K562 (cell line): ENCODE data around the genes ELFN1 and CHST12.

- RAMPAGE, long total RNA: no peak
- RRBS: no CpG with 5 or more reads among the region's 5 CpGs
PRO-cap:
- standard: no peak
- CoPRO, capped RNA only, 2 experiments: no peak in any of the 2 experiments
- CoPRO, capped and uncapped RNA, 2 experiments: no peak in any of the 2 experiments
- CoPRO, uncapped RNA only, 2 experiments: no peak in any of the 2 experiments
CAGE:
- cytosol, long polyA plus RNA: no peak
- long polyA plus RNA: no peak
- nucleolus, long total RNA: no peak
- nucleus, long polyA plus RNA: no peak
Observed at GRCh38 chr7:1456191-1456474, 3.1 kb downstream of the MICALL2 start.

GRCh38 chr7:1492679-1493297, 11.4 kb downstream of the INTS1 start:
- RAMPAGE, long total RNA: no peak
- RRBS: 97% methylated on average over 10 of the region's 43 CpGs
PRO-cap:
- standard: no peak
- CoPRO, capped RNA only, 2 experiments: no peak in any of the 2 experiments
- CoPRO, capped and uncapped RNA, 2 experiments: no peak in any of the 2 experiments
- CoPRO, uncapped RNA only, 2 experiments: no peak in any of the 2 experiments
CAGE:
- cytosol, long polyA plus RNA: no peak
- long polyA plus RNA: no peak
- nucleolus, long total RNA: no peak
- nucleus, long polyA plus RNA: no peak

- RAMPAGE, long total RNA: no peak
- RRBS: no CpG with 5 or more reads among the region's 23 CpGs
PRO-cap:
- standard: unidirectional peak, plus-strand start at chr7:1513530
- CoPRO, capped RNA only, 2 experiments: peak in 1 of 2 experiments; most common plus-strand start chr7:1513546 (in 1); most common minus-strand start chr7:1513473 (in 1)
- CoPRO, capped and uncapped RNA, 2 experiments: no peak in any of the 2 experiments
- CoPRO, uncapped RNA only, 2 experiments: no peak in any of the 2 experiments
CAGE:
- cytosol, long polyA plus RNA: no peak
- long polyA plus RNA: no peak
- nucleolus, long total RNA: no peak
- nucleus, long polyA plus RNA: no peak
Observed at GRCh38 chr7:1513268-1513720, 9.1 kb upstream of the INTS1 start.

GRCh38 chr7:1516406-1517177, 12.4 kb upstream of the INTS1 start:
- RAMPAGE, long total RNA: no peak
- RRBS: 22% methylated on average over 4 of the region's 23 CpGs
PRO-cap:
- standard: no peak
- CoPRO, capped RNA only, 2 experiments: no peak in any of the 2 experiments
- CoPRO, capped and uncapped RNA, 2 experiments: no peak in any of the 2 experiments
- CoPRO, uncapped RNA only, 2 experiments: no peak in any of the 2 experiments
CAGE:
- cytosol, long polyA plus RNA: no peak
- long polyA plus RNA: no peak
- nucleolus, long total RNA: no peak
- nucleus, long polyA plus RNA: no peak

- RAMPAGE, long total RNA: no peak
- RRBS: 97% methylated on average over 12 of the region's 25 CpGs
PRO-cap:
- standard: no peak
- CoPRO, capped RNA only, 2 experiments: no peak in any of the 2 experiments
- CoPRO, capped and uncapped RNA, 2 experiments: no peak in any of the 2 experiments
- CoPRO, uncapped RNA only, 2 experiments: no peak in any of the 2 experiments
CAGE:
- cytosol, long polyA plus RNA: no peak
- long polyA plus RNA: no peak
- nucleolus, long total RNA: no peak
- nucleus, long polyA plus RNA: no peak
Observed at GRCh38 chr7:1538979-1539514, 8.5 kb downstream of the MAFK start.

DNA sequence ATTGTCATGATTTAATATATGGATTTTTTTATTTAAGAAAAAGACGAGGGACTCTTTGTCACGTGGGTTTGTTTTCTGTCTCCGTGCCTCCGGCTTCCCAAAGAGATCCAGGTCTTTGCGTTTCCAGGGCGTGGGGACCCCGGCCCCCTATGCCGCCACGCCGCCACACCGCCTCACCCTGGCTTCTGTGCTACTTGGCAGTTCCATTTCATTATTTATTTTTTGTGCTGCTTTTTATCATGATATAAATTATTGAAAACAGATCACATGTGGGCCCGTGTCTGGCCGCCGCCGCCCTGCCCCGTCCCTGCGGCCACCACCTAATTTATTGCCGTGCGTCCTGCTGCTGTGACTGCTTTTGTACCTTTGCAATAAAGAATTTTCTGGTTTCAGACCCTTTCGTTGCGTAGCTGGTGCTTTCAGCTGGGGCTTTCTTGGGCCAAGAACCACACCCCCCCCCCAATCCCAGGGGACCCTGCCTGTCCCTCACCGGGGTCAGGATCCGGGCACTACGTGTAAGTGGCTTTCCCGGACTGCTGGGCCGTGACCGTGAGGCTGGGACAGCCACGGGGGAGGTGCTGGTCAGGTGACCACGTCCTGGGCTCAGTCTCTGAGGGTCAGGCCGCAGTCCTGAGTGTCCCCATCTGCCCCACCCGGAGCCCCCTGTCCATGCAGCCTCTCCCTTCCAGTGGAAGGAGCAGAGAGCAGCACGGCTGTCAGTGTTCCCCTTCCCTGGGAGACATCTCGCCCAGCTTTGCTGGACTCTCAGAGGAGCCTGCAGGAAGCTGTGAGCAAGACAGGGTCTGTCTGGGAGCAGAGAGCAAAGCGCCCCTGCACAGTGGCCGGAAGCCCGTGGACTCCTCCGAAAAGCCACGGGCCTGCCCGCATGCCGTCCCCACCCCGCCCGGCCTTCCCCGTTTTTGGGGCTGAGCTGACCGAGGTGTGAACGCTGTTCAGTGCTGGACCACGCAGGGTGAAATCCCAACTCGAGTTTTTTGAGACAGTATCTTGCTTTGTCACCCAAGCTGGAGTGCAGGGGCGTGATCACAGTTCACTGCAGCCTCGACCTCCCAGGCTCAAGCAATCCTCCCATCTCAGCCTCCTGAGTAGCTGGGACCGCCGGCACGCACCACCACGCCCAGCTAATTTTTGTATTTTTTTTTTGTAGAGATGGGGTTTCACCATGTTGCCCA, 12.5 kb downstream of the MAFK start:
- RAMPAGE, long total RNA: no peak
- RRBS: 93% methylated on average over 12 of the region's 53 CpGs
PRO-cap:
- standard: no peak
- CoPRO, capped RNA only, 2 experiments: no peak in any of the 2 experiments
- CoPRO, capped and uncapped RNA, 2 experiments: no peak in any of the 2 experiments
- CoPRO, uncapped RNA only, 2 experiments: peak in 2 of 2 experiments; most common plus-strand start position 654 of the sequence (in 1); most common minus-strand start position 636 of the sequence (in 1)
CAGE:
- cytosol, long polyA plus RNA: no peak
- long polyA plus RNA: no peak
- nucleolus, long total RNA: no peak
- nucleus, long polyA plus RNA: no peak

GRCh38 chr7:1669473-1670401, at the start of gene ELFN1:
Gene ELFN1 (plus strand): TSS chr7:1670277.
- RAMPAGE, long total RNA: no peak
- RRBS: 9% methylated on average over 41 of the region's 79 CpGs
PRO-cap:
- standard: no peak
- CoPRO, capped RNA only, 2 experiments: no peak in any of the 2 experiments
- CoPRO, capped and uncapped RNA, 2 experiments: no peak in any of the 2 experiments
- CoPRO, uncapped RNA only, 2 experiments: no peak in any of the 2 experiments
CAGE:
- cytosol, long polyA plus RNA: no peak
- long polyA plus RNA: no peak
- nucleolus, long total RNA: no peak
- nucleus, long polyA plus RNA: no peak

DNA sequence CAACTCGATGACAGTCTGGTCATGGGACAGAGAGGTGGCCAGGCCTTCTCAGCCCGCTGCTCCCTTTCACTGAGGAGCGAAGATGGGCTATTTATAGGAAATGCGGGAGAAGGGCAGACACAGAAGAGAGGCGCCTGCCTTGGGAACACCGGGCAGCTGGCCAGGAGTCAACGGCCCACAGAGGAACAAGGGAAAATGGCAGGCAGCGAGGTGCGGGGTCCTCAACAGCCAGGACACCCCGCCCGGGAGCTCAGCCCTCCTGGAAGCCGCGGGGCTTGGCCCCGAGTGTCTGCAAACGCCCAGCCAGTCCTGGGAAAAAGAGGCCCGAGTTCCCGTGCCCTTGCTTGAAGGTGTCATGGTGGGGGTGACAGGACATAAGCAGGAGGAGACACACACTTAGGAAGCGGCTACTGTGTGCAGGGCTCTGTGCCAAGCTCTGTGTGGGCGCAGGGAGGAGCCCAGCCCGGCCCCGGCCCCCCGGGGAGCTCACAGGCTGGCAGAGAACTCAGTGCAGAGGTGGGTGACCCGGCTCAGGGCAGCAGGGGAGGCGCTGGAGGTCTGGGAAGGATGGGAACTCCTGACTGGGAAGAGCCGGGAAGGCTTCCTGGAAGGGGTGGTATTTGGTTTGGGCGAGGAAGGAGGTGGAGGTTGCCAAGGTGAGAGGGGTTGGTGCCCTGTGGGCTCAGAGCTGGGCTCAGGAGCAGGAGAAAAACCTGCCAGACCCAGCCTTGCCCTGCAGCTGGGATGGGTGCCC, 79.9 kb downstream of the ELFN1 start:
- RAMPAGE, long total RNA: no peak
- RRBS: 16% methylated on average over 8 of the region's 26 CpGs
PRO-cap:
- standard: no peak
- CoPRO, capped RNA only, 2 experiments: no peak in any of the 2 experiments
- CoPRO, capped and uncapped RNA, 2 experiments: no peak in any of the 2 experiments
- CoPRO, uncapped RNA only, 2 experiments: no peak in any of the 2 experiments
CAGE:
- cytosol, long polyA plus RNA: no peak
- long polyA plus RNA: no peak
- nucleolus, long total RNA: no peak
- nucleus, long polyA plus RNA: no peak

GRCh38 chr7:1923383-1923681, 253.3 kb downstream of the ELFN1 start:
- RAMPAGE, long total RNA: no peak
- RRBS: no CpG with 5 or more reads among the region's 21 CpGs
PRO-cap:
- standard: no peak
- CoPRO, capped RNA only, 2 experiments: no peak in any of the 2 experiments
- CoPRO, capped and uncapped RNA, 2 experiments: no peak in any of the 2 experiments
- CoPRO, uncapped RNA only, 2 experiments: no peak in any of the 2 experiments
CAGE:
- cytosol, long polyA plus RNA: no peak
- long polyA plus RNA: no peak
- nucleolus, long total RNA: no peak
- nucleus, long polyA plus RNA: no peak

GRCh38 chr7:1928951-1929389, 258.9 kb downstream of the ELFN1 start:
- RAMPAGE, long total RNA: no peak
- RRBS: no CpG with 5 or more reads among the region's 9 CpGs
PRO-cap:
- standard: no peak
- CoPRO, capped RNA only, 2 experiments: no peak in any of the 2 experiments
- CoPRO, capped and uncapped RNA, 2 experiments: no peak in any of the 2 experiments
- CoPRO, uncapped RNA only, 2 experiments: no peak in any of the 2 experiments
CAGE:
- cytosol, long polyA plus RNA: no peak
- long polyA plus RNA: no peak
- nucleolus, long total RNA: no peak
- nucleus, long polyA plus RNA: no peak

GRCh38 chr7:1943852-1944330, 273.8 kb downstream of the ELFN1 start:
- RAMPAGE, long total RNA: no peak
- RRBS: no CpG with 5 or more reads among the region's 15 CpGs
PRO-cap:
- standard: no peak
- CoPRO, capped RNA only, 2 experiments: no peak in any of the 2 experiments
- CoPRO, capped and uncapped RNA, 2 experiments: no peak in any of the 2 experiments
- CoPRO, uncapped RNA only, 2 experiments: no peak in any of the 2 experiments
CAGE:
- cytosol, long polyA plus RNA: no peak
- long polyA plus RNA: no peak
- nucleolus, long total RNA: no peak
- nucleus, long polyA plus RNA: no peak

DNA sequence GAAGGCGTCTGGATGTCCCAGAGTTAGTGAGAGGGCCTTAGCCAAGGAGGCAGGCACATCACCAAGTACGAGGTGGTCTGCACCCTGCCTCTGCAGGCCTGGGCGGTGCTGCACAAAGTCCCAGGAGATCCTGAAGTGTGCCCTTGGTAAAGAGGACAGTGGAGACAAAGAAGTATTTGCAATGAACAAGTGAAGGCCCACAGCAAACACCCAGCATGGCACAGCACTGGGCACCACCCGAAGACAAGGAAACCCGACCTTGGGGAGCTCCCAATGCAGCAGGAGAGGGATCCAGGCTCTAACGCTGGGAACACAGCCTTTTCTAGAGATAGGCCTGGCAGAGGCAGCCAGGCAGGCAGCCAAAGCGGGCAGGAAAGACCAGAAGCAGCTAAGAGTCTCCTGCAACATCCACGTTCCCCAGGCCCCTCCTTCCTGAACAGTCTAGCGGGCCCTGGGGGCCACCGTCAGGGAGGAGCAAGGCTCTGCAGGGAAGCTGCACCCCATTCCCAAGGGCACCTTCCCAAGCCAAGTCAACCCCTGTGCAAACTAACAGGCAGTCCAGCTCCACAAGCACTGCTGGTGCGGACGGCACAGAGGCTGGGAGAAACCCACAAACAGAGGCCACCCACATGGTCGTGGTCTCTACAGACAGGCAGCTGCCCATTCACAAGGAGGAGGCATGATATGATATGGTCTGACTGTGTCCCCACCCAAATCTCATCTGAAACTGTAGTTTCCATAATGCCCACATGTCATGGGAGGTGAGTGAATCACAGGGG, 115.8 kb downstream of the MAD1L1 start:
- RAMPAGE, long total RNA: no peak
- RRBS: no CpG with 5 or more reads among the region's 13 CpGs
PRO-cap:
- standard: no peak
- CoPRO, capped RNA only, 2 experiments: no peak in any of the 2 experiments
- CoPRO, capped and uncapped RNA, 2 experiments: no peak in any of the 2 experiments
- CoPRO, uncapped RNA only, 2 experiments: no peak in any of the 2 experiments
CAGE:
- cytosol, long polyA plus RNA: no peak
- long polyA plus RNA: no peak
- nucleolus, long total RNA: no peak
- nucleus, long polyA plus RNA: no peak

GRCh38 chr7:2259004-2259471, 17.0 kb downstream of the NUDT1 start:
- RAMPAGE, long total RNA: no peak
- RRBS: no CpG with 5 or more reads among the region's 23 CpGs
PRO-cap:
- standard: no peak
- CoPRO, capped RNA only, 2 experiments: no peak in any of the 2 experiments
- CoPRO, capped and uncapped RNA, 2 experiments: no peak in any of the 2 experiments
- CoPRO, uncapped RNA only, 2 experiments: no peak in any of the 2 experiments
CAGE:
- cytosol, long polyA plus RNA: no peak
- long polyA plus RNA: no peak
- nucleolus, long total RNA: no peak
- nucleus, long polyA plus RNA: no peak

DNA sequence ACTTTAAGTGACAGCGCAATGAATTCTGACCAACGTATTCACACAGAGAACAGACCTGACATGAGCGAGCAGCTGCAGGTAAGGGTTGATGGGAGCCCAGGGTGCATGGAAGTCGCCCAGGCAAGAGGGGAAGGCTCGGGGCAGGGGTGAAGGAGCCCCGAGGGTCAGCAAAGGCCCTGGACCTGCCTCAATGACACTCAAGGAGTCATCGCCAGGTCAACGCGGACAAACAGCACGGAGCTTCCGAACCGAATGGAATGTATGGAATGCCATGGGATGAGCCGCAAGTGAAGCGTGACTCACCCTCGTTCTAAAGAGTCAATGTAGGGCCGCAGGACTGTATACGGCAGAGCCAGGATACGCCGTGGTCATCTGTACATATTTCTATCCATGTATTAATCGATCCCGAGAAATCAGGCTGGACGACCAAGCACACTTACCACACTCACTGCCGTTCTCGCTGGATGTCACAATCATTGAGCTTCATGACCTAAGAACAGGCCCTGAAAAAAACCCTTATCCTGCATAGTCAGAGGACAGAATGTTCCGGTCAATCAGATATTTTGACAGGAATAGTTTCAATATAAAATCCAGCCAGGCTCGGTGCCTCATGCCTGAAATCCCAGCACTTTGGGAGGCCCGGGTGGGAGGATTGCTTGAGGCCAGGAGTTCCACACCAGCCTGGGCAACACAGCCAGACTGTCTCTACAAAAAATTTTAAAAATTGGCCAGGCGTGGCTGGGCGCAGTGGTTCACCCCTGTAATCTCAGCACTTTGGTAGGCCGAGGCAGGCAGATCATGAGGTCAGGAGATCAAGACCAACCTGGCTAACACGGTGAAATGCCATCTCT, 4.3 kb downstream of the SNX8 start:
- RAMPAGE, long total RNA: no peak
- RRBS: 100% methylated on average over 1 of the region's 31 CpGs
PRO-cap:
- standard: no peak
- CoPRO, capped RNA only, 2 experiments: no peak in any of the 2 experiments
- CoPRO, capped and uncapped RNA, 2 experiments: no peak in any of the 2 experiments
- CoPRO, uncapped RNA only, 2 experiments: no peak in any of the 2 experiments
CAGE:
- cytosol, long polyA plus RNA: no peak
- long polyA plus RNA: no peak
- nucleolus, long total RNA: no peak
- nucleus, long polyA plus RNA: no peak

DNA sequence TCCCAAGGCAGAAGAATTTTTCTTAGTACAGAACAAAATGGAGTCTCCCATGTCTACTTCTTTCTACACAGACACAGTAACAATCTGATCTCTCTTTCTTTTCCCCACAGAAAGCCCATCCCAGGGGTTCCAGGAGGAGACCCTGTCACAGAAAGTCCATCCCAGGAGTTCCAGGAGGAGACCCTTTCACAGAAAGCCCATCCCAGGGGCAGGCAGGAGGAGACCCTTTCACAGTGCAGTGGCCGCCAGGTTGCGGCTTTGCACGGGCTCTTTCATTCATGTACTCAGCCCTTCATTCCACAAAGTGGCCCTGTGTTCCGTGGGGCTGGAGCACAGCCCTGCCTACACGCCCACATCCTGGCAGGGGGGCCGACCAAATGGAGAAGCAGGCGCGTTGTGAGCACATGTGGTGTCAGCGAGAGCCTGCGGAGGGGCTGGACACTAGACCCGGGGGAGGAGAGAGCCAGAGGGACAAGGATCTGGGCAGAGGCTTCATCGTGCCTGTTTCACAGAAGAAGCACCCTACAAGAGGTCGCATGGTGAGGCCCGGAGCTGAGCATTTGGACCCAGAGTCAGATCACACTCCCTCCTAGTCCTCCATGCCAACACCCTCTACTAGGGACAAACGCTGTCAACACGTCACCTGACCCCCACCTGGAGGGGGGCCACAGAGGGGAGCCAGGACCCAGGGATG, 13.0 kb upstream of the CHST12 start:
- RAMPAGE, long total RNA: no peak
- RRBS: 68% methylated on average over 3 of the region's 16 CpGs
PRO-cap:
- standard: no peak
- CoPRO, capped RNA only, 2 experiments: no peak in any of the 2 experiments
- CoPRO, capped and uncapped RNA, 2 experiments: no peak in any of the 2 experiments
- CoPRO, uncapped RNA only, 2 experiments: no peak in any of the 2 experiments
CAGE:
- cytosol, long polyA plus RNA: no peak
- long polyA plus RNA: no peak
- nucleolus, long total RNA: no peak
- nucleus, long polyA plus RNA: no peak

- RAMPAGE, long total RNA: no peak
- RRBS: 1% methylated on average over 39 of the region's 90 CpGs
PRO-cap:
- standard: bidirectional peak, plus-strand start at chr7:2403611, minus-strand start at chr7:2403292
- CoPRO, capped RNA only, 2 experiments: peak in 2 of 2 experiments; most common plus-strand start chr7:2403611 (in 2); most common minus-strand start chr7:2403327 (in 2)
- CoPRO, capped and uncapped RNA, 2 experiments: peak in 1 of 2 experiments; most common plus-strand start chr7:2403611 (in 1); most common minus-strand start chr7:2403327 (in 1)
- CoPRO, uncapped RNA only, 2 experiments: no peak in any of the 2 experiments
CAGE:
- cytosol, long polyA plus RNA: no peak
- long polyA plus RNA: no peak
- nucleolus, long total RNA: no peak
- nucleus, long polyA plus RNA: no peak
Observed at GRCh38 chr7:2402992-2403731, at the start of gene CHST12. Gene CHST12 (plus strand): TSS chr7:2403611.

GRCh38 chr7:2440439-2441118, 35.6 kb downstream of the GRIFIN start:
- RAMPAGE, long total RNA: no peak
- RRBS: no CpG with 5 or more reads among the region's 18 CpGs
PRO-cap:
- standard: no peak
- CoPRO, capped RNA only, 2 experiments: no peak in any of the 2 experiments
- CoPRO, capped and uncapped RNA, 2 experiments: no peak in any of the 2 experiments
- CoPRO, uncapped RNA only, 2 experiments: no peak in any of the 2 experiments
CAGE:
- cytosol, long polyA plus RNA: no peak
- long polyA plus RNA: no peak
- nucleolus, long total RNA: no peak
- nucleus, long polyA plus RNA: no peak

DNA sequence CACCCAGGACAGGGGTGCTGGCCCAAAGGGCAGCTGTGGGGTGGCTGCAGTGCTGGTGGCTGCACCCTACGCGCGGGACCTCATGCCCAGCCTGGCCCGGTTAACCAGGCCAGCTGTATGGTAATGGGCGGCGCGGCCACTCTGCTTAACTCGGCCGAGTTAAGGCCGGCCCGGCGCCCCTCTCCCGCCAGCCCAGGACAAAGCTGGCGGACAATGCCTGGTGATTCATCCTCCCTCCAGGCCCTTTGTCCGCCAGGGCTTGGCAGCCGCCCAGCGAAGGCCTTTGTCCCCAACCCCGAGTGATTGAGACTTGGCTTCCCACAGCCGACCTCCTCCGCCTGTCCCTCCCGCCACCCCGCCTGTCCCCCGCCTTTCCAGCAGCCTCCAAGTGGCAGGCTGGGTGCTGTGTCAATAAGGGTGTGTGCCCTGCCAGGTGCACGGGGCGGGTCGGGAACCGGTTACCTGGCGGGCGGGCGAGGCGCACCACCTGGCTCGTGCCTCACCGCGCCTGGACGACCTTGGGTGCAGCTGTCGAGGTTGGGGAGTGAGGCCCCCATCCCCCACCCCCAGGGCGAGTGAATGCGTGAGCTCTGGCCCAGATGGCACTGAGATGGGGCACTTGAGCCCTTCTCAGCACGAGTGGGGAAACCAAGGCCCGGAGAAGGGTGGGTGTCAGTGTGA, 4.5 kb downstream of the LFNG start:
- RAMPAGE, long total RNA: no peak
- RRBS: 43% methylated on average over 4 of the region's 40 CpGs
PRO-cap:
- standard: no peak
- CoPRO, capped RNA only, 2 experiments: no peak in any of the 2 experiments
- CoPRO, capped and uncapped RNA, 2 experiments: no peak in any of the 2 experiments
- CoPRO, uncapped RNA only, 2 experiments: no peak in any of the 2 experiments
CAGE:
- cytosol, long polyA plus RNA: no peak
- long polyA plus RNA: no peak
- nucleolus, long total RNA: no peak
- nucleus, long polyA plus RNA: no peak